Astrocyte (in vitro differentiated cells and primary cell): ENCODE results near the gene RBMS3.

- PRO-cap: no peak
- RRBS, 2 experiments: no CpG with 5 or more reads among the region's 2 CpGs
Measured at GRCh38 chr3:25458131-25458482, 30.0 kb downstream of the RARB start.

- PRO-cap: no peak
- RRBS, 2 experiments: no CpG with 5 or more reads among the region's 1 CpG
Measured at GRCh38 chr3:26768278-26768685, 145.7 kb downstream of the LRRC3B start.

DNA sequence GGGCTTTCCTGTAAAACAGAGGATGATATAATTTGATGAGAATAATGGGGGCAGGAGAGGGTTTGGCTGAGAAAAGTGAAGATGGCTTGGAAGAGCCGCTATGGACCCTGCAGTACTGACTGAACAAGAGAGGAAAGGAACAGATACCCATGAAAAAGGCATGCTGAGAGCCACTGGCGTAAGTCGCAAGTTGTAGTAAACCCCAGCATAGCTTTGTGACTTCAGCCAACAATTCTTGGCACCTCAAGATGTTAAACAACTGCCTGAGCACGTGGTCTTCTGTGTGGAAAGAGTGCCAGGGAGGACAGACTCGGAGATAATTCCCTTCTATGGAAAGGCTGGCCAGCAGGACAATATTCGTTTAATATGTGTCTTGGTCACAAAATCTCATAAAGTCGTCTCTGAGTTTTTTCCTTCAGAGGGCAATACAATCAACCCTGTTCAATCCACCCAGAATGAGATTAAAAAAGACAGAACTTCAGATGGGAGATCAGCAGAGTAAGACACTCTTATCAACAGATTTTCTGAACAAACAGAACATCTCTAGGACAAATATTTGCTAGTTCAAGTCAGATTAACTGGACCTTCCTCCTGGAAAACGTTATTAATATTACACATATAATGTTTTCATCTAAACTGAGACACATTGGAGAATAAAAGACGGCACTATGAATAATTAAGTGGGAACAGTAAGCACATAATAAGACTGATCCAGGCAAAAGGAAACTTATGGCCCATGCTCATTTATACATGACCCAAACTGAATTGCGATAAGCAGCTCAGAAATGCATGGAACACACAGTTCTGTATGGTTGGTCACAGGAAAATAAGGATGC lies 49.2 kb downstream of the NEK10 start:
- PRO-cap: no peak
- RRBS, 2 experiments: no CpG with 5 or more reads among the region's 10 CpGs

DNA sequence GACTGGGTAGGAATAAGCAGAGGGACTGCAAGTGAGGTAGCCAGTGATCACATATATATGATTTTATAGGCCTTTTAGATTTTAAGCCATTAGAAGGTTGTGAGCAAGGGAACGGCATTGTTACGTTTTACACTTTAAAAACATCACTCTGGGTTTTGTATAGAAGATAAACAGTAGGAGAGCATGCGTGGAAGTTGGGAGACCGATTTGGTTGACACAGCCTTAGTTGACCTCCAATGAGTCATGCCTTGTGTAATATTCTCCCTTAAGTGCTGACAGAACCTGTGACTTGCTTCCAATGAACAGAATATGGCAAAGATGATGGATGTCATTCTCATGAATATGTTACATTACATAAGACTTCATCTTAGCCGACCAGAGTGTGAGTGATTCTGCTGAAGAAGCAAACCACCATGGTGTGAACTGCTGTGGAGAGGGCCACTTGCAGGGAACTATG lies 37.2 kb upstream of the SLC4A7 start:
- PRO-cap: no peak
- RRBS, 2 experiments: no CpG with 5 or more reads among the region's 5 CpGs

DNA sequence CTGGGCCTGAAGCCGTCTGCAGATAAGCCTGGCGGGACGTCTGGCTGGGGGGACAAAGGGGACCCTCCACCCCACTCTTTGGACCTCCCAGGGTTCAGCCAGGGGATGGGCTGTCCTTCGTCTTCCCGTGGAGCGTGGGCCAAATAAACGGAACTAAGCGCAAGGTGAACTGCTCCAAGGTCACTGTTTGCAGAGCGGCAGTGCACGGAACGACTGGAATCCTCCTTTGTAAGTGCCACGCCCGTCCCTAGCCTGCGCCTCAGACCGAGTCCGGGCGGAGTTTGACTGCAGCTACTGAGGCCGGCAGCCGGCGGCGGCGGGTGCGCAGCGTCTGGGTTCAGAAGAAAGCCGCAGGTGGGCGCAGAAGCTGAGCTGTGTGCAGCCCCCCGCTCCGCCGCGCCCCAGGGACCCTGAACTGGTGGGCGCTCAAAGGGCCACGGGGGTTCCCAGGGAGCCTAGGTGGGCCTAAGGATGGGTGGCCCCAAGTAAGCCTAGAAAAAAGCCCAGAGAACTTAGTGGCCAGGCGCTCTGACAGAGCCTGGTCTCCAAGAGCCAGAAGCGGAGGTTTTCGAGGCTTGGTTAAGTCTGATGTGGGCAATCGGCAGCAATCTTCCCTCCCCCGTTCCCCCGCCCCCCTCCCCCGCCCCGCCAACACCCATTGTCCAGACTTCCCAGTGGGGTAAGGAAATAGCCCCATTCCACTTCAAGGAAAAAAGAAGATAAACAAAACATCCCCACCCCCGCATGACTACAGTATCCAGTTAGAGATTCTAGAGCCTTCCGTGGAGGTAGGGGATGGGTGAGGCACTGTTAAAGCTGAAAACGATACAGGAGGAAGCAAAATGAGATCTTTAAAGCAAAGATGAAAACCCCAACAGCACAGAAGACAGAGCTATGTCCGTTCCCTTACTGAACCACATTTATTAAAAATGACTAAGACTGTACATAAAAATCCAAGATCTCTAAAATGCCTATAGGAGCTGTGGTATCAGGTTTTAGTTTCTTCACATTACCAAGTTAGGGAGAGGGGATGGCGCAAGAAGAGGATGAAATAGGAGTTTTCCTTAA lies 6.7 kb downstream of the EOMES start:
- PRO-cap: no peak
- RRBS, 2 experiments: no CpG with 5 or more reads among the region's 45 CpGs

GRCh38 chr3:27905585-27906038 lies 183.5 kb upstream of the EOMES start:
- PRO-cap: no peak
- RRBS, 2 experiments: no CpG with 5 or more reads among the region's 2 CpGs

DNA sequence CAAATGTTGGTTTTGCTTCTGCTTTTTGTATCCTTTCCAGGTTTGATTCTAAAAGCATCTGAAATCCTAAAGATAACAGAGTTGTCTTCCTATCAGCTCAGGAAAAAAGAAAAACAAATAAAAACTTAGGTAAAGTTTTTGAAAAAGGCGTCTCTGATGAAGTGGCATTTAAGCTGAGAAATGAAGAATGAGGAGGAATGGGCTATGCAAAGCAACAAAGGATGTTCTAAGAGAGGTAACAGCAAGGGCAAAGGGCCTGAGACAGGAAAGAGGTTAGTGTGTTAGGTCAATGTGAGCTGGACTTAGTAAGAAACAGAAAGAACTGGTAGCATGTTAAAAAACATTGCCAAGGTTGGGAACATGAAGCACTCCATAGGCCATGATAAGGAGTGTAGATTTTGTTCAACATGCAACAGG lies 104.6 kb upstream of the CMC1 start:
- PRO-cap: no peak
- RRBS, 2 experiments: no CpG with 5 or more reads among the region's 1 CpG

DNA sequence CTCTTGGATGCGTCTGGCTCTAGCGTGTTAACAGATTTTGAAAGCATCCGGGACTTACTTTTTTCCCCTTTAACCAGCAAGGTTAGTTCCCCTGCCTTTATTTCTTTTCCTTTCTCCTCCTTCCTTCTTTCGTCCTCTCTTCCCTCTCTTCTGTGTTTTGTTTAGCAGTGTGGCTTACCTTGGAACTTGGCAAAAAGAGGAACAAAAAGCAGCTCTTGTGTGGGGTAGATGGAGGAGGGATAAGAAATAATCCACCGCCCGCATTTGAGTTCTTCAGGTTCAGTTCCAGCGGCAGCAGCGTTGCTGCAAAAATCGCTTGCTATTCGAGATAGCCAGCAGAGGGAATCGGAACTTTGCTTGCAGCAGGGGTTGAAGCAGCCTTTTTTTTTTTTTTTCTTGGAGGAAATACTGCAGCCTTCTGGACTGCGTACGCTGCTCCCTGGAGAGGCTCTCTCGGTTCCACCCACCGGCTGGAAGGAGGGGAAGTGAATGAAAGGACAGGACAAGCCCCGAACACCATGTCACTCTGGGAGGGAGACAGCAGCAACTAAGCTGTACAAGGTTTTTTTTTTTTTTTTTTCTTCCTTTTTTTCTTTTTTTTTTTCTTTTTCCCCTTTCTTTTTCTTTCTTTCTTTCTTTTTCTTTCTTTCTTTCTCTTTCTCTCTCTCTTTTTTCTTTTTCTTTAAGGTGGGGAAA lies at the start of gene RBMS3:
RBMS3 (plus strand) TSS at position 519 of the 696 bp plus-strand sequence.
- PRO-cap: no peak
- RRBS, 2 experiments: no CpG with 5 or more reads among the region's 16 CpGs

GRCh38 chr3:29284350-29285036 lies 3.6 kb downstream of the RBMS3 start:
- PRO-cap: no peak
- RRBS, 2 experiments: no CpG with 5 or more reads among the region's 4 CpGs

GRCh38 chr3:29639321-29640382 lies 358.8 kb downstream of the RBMS3 start:
- PRO-cap: no peak
- RRBS, 2 experiments: no CpG with 5 or more reads among the region's 5 CpGs

GRCh38 chr3:30549373-30550195 lies 56.8 kb upstream of the TGFBR2 start:
- PRO-cap: no peak
- RRBS, 2 experiments: no CpG with 5 or more reads among the region's 7 CpGs

DNA sequence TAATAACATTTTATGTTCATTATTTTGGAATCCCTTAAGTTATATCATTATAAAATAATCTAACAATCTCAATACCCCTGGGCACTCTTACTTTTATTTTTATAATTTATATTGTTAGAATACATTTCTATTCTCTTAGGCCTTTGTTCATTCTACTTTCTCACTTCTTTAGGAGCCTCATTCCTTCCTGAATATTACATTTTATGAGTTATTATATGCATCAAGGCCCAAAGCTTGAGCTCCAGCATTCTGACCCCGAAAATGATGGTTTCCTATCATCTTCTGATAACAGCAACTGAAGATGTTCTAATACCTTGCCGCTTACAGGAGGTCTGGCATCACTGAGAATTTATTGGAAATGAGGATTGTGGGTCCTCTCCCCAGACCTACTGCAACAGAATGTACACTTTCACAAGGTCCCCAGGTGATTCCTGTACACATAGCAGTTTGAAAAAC lies 11.1 kb downstream of the TGFBR2 start:
- PRO-cap: no peak
- RRBS, 2 experiments: no CpG with 5 or more reads among the region's 2 CpGs

- PRO-cap: no peak
- RRBS, 2 experiments: no CpG with 5 or more reads among the region's 1 CpG
Measured at GRCh38 chr3:30628315-30628837, 22.0 kb downstream of the TGFBR2 start.

GRCh38 chr3:30664913-30665298 lies 58.5 kb downstream of the TGFBR2 start:
- PRO-cap: no peak
- RRBS, 2 experiments: no CpG with 5 or more reads among the region's 6 CpGs

GRCh38 chr3:30666851-30667405 lies 60.5 kb downstream of the TGFBR2 start:
- PRO-cap: no peak
- RRBS, 2 experiments: no CpG with 5 or more reads among the region's 3 CpGs

GRCh38 chr3:30681367-30682485 lies 75.3 kb downstream of the TGFBR2 start:
- PRO-cap: no peak
- RRBS, 2 experiments: no CpG with 5 or more reads among the region's 15 CpGs

GRCh38 chr3:31004409-31004812 lies 110.0 kb upstream of the GADL1 start:
- PRO-cap: bidirectional peak, plus-strand start at chr3:31004495, minus-strand start at chr3:31004200
- RRBS, 2 experiments: no CpG with 5 or more reads among the region's 2 CpGs

- PRO-cap: no peak
- RRBS, 2 experiments: no CpG with 5 or more reads among the region's 5 CpGs
Measured at GRCh38 chr3:31165389-31165663, 270.9 kb upstream of the GADL1 start.

DNA sequence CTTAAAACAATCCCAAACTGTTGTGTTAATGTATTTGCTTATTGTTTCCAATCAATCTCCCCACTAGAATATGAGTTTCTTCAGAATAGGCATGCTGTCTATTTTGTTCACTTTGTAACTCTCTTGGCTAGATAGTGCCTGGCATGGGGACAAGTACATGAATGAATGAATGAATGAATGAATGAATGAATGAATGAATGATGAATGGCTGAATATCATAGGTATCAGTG lies 294.8 kb upstream of the GADL1 start:
- PRO-cap: no peak

DNA sequence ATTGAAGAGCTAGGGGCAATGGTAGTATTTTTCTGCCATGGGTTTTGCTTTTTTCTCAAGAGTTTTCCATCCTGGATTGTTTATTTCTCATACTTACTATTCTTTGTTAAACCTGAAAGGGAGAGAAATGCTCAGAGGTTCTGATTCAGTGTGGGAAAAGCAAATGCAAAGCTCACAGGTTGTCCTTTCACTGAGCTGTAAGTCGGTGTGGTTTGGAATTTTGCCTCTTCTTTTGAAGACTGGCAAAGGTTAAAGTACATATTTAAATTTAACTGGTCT lies 247.0 kb upstream of the STT3B start:
- PRO-cap: no peak
- RRBS, 2 experiments: no CpG with 5 or more reads among the region's 1 CpG